ENCODE measurements around a stretch of chr17.

DNA sequence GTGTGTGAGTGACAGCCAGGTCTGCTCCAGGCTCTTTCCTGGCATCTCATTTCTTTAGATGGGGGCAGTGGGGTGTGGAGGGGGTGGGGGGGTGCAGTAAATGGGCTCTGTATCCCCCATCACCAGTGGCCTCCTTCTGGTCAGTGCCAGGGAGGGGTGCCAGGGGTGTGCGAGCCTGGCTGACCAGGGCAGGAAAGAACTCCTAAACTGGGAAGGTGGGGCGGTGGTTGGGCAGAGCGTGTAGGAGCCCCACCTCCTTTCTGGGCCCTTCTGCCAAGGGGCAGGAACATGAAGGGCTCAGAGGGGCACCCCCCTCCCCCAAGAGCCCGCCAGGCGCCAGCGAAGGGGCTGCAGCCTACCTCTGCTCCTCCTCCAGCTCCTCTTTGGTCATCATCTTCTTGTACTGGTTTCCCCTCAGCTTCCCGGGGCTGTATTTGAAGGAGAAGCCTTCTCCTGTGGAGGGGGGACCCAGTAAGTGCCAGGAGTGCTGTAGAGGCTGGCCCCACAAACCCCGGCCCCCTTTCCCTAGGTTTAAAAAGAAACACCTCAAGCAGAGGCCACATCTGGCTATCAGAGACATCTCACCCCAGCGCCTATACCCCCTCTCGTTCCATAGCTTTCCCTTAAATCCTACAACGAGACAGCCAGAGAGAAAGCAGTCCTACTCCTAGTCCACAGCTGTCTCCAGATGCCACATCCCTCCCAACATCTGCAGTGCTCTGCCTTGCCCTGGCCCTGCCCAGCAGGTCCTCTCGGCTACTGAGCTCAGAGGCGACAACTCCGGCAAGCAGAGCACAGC is 25.9 kb downstream of the MXRA7 start:
- PRO-cap = no peak

DNA sequence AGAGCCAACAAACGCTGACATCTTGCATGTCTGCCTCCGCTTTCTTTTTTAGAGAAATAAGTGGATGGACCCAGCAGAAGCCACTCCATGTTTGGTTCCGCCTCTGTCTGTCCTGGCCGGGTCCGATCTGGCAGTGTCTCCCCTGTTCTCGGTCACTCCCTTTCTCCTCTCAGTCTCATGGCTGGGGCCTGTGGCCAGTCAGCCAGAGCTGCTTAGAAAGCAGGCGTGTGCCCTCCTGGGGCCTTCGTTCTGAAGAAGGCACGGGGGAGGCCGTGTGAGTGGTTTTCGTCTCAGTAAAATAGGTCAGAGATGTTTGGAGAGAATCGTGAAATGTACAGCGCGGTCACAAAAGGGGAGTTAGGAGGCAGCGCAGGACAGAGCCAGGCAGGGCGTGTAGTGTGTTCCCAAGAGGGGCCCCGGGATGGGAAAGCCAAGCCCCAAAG is 23.3 kb downstream of the MXRA7 start:
- PRO-cap = bidirectional peak, plus-strand start at position 345 of the sequence, minus-strand start at position 135 of the sequence

DNA sequence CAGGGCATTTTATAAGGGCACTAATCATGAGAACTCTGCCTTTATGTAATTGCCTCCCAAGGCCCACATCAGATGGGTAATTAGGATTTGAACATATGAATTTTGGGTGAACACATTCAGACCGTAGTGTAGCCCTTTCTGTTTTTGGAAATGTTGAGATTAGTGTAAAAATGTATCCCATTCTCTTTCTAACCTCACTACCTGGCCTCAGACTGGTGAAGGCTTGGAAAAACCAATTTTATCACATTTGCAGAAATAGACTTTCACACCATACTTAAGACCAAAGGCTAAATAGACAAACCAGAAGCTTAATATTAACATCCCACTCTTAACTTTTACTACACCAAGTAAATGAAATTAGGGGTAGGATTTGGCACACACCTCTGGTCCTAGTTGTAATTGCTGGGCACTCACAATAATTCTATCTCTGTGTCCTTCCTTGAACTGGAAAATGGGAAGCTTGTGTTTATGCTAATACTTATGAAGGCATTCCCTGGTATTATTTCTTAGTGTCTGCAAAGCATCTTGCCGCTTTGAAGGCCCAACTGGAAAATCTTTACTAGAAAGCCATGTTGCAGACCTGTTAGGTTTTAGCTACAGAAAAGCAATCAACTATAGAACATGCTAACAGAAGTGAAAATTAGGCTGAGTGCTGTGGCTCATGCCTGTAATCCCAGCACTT is 4.9 kb downstream of the METTL23 start:
- PRO-cap = no peak

- PRO-cap = no peak
Measured at GRCh38 chr17:76734337-76735407, 2.5 kb downstream of the SRSF2 start.

DNA sequence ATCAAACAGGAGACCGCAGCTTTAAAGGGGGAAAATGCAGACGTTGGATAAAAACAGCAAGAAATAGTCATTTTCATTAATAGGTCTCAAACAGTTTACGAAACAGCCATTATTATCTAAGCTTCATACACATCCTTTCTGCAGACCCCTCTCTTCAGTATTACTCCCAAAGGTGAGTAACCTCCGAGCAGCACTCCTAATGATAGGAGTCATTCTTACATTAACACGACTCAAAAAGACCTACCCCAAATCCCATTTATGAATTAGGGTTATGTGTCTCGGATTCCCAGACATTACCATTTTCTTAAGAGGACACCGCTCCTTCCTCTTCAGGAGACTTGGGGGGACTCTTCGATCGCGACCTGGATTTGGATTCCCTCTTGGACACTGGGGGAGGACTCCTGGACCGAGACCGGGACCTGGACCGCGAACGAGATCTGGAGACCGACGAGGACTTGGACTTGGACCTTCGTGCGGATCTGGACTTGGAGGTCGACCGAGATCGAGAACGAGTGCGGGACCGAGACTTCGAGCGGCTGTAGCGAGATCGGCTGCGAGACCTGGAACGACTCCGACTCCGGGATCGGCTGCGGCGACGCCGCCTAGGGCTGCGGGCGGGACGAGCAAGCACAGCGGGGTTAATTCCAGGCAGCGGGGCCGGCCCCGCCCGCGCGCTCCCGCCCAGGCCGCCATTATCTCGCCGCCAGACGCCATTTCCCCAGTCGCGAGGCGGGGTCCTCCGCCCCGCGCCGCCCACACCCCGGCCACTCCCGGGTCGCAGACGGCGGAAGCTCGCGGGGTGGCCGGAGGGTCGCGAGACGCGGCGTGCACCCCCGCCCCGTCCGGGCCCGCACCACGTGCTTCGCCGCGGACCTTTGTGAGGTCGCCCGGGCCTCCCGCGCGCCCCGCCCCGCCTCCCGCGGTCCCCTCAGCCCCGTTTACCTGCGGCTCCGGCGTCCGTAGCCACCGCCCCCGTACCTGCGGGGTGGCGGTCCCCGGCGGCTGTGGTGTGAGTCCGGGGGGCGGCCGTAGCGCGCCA is 955 bp downstream of the SRSF2 start:
- PRO-cap = bidirectional peak, plus-strand start at position 721 of the sequence, minus-strand start at position 694 of the sequence

- PRO-cap = no peak
Measured at GRCh38 chr17:76773447-76773716, 35.5 kb downstream of the MFSD11 start.

GRCh38 chr17:77088342-77089696 is 52.0 kb upstream of the SEC14L1 start:
- PRO-cap = bidirectional peak, plus-strand start at chr17:77088755, minus-strand start at chr17:77088617; unidirectional peak, plus-strand start at chr17:77089305

DNA sequence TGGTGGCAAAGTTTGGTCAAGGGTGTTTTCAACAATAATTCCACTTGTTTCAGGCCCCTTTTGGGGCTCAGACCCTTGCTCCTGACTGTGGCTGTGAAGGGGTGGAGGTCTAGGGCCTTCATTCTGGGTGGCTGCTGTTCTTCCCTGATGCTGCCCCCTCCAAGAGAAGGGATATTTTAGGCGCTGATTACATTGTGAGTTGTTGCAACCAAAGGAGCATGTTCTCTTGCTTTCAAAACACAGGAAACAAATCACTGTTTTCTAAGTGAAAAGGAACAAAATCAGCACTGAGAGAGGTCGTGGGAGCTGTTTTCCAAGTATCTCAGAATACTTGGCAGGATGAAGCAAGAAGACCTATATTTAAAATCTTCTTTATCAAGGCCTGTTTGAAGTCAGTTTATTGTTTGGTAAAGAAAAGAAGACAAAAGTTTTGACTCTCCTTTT is 25.3 kb upstream of the SEC14L1 start:
- PRO-cap = no peak

DNA sequence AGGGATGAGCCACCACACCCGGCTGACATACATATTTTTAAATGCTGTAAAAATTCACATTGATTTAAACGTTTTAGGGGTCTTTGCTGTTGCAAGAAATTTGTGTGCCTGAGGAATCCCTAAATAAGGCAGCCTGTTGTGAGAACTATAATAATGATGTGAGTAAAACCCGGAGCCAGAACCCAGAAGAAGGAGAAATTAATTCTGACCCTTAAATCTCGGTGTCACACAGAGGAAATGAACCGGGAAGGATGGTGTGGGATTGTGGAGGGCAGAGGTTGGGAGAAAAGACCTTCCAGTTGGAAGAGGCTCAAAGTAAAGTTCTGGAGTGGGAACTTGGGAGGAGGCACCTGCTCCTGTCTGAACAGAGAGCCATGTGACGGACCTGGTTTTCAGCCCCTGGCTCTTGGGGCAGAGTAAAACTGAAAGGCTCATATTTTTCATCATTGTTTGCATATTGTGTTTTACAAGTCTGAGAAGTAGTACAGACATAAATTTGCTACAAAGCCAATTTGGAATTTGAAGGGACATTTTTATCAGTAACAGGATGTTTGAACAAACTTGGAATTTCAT is 24.5 kb upstream of the SEC14L1 start:
- PRO-cap = no peak

- PRO-cap = unidirectional peak, minus-strand start at chr17:77130100
Measured at GRCh38 chr17:77129601-77130526, 10.9 kb upstream of the SEC14L1 start.

DNA sequence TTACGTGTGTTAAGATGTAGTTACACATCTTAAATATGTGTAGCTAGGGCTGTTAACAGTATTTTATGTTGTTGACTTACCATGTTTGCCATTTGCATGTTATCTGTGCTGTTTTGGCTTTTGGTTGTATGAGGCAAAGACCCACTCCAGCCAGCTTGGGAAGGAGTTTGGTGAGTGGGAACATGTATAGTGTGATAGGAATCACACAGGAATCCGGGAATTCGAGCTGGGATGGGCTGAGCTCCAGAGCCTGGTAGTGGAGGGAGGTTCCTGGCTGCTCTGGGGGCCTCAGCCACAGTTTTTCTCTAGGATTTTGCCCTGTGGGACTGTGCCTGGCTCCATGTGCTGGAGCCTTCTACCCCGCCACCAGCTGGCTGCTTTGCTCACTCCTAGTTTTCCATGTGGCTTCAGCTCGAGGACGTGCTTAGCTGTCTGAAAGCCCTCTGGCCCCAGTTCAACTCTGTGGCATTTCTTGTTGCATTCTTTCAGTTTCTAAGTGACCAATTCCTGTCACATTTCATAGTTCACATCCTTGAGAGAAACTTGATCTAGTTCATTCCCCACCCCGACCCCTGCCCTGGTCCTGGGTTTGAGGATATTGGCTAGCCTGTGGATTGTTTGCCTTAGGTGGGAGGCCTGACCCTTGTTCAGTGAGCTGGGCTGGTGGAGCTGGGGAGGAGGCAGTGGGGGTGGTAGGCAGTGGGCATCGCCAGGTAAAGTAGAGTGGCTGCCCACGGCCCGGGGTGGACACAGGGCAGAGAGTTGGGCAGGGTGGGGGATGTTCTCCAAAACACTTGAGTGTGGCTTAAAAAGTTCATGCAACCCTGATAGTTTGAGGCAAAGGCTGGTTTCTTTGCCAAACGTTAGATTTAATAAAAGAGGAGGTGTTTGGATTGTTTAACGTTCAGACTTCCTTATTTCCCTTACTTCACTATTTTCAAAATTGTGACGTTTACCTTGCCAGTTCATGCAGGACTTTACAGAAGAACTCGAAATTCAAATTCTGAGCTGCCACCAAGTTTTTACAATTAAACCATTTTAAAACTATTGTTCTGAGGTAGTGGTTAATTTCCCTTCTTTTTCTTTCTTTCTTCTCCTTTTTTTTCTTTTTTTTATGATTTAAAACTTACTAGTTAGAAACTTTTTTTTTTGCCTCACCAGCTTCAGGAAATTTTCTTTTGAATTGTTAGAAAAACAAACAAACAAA is 5.1 kb downstream of the SEC14L1 start:
- PRO-cap = unidirectional peak, minus-strand start at position 401 of the sequence; unidirectional peak, minus-strand start at position 462 of the sequence

DNA sequence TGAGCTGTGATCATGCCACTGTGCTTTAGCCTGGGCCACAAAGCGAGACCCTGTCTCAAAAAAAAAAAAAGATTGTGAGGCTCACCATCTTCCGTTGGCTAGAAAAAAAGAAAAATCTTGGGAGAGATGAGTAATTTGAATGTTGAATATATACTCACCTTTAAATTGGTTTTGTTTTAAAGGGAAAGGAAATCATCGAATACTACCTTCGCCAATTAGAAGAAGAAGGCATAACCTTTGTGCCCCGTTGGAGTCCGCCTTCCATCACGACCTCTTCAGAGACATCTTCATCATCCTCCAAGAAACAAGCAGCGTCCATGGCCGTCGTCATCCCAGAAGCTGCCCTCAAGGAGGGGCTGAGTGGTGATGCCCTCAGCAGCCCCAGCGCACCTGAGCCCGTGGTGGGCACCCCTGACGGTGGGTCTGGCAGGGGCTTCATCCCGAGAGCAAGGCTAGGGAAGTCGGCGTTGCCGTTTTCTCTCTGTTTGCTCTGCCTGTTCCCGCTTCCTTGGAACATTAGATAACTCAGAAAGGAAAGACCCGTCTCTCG is 53.8 kb downstream of the SEC14L1 start:
- PRO-cap = no peak

DNA sequence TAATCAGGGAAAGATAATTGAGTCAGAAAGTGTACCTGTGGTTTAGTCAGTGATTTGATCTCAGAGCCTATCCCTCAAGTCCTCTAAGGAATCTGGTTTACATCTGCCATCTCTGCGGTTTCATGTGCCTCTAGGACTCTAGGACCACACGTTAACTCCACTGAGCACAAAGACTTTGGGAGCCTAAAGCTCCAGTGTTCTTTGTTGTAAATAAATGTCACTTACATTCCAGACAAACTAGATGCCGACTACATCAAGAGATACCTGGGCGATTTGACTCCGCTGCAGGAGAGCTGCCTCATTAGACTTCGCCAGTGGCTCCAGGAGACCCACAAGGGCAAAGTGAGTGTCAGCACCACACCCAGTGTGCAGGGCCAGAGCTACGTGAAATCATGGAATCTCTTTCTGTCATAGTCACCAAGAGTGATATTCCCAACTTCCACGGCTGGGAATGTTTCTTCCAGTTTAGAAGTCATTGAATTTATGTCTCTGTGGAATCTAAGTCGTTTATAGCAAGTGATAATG is 55.3 kb downstream of the SEC14L1 start:
- PRO-cap = no peak

DNA sequence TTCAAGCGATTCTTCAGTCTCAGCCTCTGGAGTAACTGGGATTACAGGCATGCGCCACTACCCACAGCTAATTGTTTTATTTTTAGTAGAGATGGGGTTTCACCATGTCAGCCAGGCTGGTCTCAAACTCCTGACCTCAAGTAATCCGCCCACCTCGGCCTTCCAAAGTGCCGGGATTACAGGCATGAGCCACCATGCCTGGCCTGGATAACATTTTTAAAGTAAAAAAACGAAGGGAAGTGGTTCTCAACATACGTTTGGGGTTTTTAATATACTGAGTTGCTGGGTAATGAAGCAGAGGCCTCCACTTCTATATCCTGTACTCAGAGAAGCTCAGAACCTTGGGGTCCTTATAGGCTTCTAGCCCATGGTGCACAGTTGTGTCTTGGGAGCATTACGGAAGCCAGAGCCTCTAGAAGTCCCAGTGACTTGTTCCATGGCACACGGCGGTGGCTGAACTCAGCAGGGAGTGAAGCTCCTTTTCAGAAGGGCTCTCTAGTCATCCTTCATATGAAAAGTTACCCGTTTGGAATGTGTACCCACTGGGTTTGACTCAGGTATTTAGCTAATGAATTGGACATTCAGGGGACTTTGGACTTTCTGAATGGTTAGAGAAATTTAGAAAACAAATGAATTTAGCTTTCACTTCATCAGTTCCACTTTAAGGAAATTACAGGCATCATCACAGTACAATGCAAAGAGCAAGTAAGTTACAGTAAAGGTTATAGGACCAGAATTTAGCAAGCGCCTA is 67.0 kb downstream of the SEC14L1 start:
- PRO-cap = no peak

DNA sequence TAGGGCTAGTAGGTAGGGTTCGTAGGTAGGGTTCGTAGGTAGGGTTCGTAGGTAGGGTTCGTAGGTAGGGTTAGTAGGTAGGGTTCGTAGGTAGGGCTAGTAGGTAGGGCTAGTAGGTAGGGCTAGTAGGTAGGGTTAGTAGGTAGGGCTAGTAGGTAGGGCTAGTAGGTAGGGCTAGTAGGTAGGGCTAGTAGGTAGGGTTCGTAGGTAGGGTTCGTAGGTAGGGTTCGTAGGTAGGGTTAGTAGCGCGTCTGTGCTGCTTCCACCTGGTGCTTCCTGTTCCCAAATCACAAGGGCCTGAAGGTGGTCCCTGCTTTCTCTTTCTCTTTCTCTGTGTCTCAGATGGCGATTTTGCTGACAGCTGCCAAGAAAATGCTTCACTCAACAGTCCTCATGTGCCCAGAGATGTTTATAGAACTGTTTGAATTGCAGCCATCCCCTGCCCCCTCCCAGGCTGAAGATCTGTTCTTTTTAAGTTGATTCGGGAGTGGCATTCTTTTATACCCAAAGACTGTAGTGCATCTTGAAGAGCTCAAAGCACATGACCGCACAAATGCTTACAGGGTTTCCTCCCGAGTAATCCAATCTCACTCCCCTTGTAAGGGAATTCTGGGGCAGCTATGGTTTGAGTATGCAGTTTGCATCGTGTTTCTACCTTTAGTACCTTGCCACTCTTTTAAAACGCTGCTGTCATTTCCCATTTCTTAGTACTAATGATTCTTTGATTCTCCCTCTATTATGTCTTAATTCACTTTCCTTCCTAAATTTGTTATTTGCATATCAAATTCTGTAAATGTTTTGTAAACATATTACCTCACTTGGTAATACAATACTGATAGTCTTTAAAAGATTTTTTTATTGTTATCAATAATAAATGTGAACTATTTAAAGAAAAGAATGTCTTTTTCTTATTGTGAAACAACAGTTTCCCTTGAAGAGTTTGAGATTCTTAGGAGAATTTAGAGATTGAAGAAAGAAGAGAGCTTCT is 64.8 kb upstream of the SEPTIN9 start:
- PRO-cap = no peak

DNA sequence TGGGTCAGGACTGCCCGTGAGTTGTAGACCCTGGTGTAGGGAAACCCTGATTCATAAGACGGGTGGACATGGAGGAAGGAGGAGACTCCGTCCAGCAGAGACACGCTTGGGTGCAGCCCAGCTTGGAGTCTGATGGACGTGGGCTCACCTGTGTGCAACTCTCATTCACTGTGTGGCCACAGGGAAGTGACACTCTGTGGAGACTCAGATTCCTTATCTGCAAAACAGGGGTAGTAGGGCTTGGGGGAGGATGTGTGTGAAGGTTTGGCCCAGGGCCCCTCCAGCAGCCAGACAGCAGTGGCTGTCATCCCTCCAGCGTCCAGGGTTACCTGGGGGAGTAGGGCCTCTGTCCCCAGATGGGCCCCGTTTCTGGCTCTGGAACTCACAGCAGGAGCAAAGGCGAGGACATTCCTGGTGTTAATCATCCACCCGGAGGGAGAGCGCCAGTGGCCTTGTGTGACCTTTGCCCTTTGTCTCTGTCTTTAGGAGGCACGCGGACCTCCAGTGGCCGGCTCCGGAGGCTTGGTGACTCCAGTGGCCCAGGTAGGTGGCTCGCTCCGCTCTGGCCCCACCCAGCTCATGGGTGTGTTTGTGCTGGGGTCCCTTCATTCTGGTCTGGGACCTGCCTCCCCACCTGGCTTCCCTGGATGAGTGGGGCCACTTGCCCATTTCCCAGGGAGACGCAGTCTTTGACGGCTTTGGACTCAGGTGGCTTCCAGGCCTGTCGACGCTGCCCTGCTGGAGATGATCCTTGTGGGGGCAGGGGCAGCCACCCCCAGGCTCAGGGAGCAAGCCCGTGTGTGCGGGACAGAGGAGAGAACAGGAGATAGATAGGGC is 25.6 kb downstream of the SEPTIN9 start:
- PRO-cap = no peak

GRCh38 chr17:77316127-77316885 is 35.0 kb downstream of the SEPTIN9 start:
- PRO-cap = no peak

DNA sequence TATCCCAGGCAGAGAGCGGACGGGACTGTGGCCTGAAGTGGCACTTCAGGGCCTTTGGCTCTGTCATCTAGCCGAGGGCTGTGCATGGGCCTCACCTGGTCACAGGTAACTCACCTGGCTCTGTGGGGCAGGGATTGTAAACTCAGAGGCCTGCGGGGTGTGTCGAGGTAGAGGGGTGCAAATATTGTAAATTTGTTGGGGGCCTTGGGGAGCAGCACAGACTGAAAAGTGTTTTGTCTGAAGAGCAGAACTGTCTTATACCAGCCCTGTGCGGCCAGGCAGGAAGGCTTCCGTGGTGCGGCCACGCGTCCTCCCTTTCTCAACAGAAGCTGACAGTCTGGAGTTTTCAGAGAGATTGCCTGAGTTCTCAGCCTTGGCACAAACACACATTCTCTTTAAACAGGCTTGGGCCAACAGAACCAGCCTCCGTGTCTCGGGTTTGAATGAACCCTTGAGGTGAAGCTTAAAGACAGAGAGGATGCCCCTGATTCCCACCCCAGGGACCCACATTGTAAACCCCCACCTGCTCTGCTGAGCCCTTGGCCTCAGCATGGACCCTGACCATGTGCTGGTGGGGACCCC is 37.5 kb downstream of the SEPTIN9 start:
- PRO-cap = no peak

DNA sequence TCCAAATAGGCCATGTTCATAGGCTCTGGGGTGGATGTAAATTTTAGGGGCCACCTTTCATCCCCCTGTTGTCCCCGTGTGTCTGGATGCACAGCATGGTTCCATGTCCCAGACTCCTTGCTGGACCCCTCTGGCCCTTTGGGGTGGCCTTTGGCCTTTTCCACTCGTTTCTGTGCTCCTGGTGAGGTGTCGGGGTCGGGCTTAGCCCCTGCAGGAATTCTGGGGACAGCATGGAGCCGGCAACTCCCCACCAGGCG is 42.9 kb downstream of the SEPTIN9 start:
- PRO-cap = no peak

- PRO-cap = no peak
Measured at GRCh38 chr17:77370786-77371226, 89.5 kb downstream of the SEPTIN9 start.

All from paraaortic lymph node (tissue), 1 donor.